ENCODE data around the genes AHNAK2 and MTA1.

DNA sequence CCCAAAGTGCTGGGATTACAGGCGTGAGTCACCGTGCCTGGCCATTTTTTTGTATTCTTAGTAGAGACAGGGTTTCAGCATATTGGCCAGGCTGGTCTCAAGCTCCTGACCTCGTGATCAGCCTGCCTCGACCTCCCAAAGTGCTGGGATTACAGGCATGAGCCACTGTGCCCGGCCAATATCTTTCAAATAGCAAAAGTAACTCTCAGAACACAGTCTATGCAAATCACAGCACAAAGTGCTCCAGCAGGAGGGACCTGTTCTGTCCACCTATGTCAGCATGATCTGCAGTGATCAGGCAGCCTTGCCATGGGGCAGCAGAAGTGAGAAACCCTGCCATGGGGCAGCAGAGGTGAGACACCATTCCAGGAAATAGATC lies 78.6 kb upstream of the EIF5 start:
- RRBS: no CpG with 5 or more reads among the region's 5 CpGs

DNA sequence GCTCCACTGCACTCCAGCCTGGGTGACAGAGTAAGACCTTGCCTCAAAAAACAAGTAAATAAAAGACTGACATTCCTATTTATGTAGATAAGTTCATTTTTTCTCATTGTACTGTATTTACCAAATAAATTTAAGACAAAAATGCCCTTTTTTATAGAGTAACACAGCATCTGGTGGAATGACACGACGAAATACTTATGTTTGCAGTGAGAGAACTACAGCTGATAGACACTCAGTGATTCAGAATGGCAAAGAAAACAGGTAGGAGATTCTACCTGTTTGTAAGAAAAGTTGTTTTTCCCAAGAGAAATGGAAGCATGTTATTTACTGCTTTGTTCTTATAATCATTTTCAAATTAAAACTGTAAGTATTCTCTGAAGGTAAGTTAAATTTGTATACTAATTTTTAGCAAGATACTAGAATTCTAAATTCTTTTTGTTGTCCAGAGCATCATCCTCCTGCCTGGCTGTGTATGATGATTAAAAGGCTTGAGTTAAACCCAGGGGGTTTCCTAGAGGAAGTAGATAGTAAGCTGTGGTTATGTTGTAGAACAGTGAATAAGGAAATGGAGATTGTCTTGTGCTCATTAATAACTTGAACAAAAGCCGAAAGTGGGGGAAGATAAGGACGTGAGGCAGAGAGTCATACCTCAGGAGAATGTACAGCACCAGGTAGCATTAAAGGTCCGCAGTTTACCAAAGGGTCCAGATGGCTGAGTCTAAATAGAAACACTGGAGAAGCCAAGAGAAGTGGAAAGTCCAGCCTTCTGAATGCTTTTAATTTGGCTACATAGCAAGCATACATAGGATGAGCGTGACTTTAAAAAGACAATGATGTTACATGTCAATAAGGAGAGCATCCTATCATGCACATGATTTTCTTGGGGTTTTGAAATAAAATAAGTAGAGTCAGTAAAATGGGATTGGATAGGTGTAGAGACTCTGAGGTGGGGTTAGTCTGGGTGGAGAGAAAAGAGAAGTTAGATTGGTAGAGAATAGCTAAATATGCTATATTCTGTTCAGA lies 42.1 kb downstream of the CKB start:
- RRBS: no CpG with 5 or more reads among the region's 6 CpGs

GRCh38 chr14:103503988-103504450 lies 18.6 kb downstream of the CKB start:
- RRBS: no CpG with 5 or more reads among the region's 1 CpG

DNA sequence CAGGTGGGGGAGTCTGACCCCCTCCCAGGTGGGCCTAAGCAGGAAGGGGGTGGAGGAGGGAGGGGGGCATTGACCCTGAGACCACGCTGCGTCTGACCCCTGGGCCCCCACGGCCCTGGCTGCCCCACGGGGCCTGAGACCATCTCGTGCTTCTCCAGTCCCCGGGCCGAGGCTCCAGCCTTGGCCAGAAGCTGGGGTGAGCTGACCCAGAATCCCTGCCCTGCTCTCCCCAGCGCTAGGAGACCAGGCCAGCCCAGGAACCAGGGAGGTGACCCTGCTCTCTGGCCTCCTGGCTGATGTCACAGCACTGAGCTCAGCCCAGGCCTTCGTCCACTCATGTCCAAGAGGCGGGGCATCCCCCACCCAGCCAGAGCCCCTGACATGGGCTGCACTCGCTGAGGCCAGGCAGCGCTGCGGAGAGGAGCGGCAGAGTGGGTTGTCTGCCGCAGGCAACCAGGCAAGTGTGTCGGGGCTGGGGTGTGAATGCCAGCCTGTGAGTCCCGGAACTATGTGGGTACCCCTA lies 6.2 kb downstream of the TRMT61A start:
- RRBS: no CpG with 5 or more reads among the region's 17 CpGs

DNA sequence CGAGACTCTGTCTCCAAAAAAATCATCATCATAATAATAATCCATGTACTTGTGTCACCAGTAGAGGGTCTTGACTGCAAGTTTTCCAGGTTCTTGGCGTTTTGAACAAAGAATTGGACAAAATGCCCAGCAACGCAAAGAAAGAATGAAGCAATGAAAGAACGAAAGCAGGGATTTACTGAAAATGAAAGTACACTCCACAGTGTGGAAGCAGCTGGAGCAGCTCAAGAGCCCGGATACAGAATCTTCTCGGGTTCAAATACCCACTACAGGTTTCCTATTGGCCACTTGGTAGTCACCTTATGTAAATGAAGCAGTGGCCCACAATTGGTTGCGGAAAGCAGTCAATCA lies 14.9 kb upstream of the PPP1R13B start:
- RRBS: no CpG with 5 or more reads among the region's 7 CpGs

- RRBS: 39% methylated on average over 9 of the region's 29 CpGs
Measured at GRCh38 chr14:103881191-103882112, 34.1 kb upstream of the PPP1R13B start.

- RRBS: 17% methylated on average over 8 of the region's 25 CpGs
Measured at GRCh38 chr14:104091150-104091910, 5.8 kb downstream of the ASPG start.

DNA sequence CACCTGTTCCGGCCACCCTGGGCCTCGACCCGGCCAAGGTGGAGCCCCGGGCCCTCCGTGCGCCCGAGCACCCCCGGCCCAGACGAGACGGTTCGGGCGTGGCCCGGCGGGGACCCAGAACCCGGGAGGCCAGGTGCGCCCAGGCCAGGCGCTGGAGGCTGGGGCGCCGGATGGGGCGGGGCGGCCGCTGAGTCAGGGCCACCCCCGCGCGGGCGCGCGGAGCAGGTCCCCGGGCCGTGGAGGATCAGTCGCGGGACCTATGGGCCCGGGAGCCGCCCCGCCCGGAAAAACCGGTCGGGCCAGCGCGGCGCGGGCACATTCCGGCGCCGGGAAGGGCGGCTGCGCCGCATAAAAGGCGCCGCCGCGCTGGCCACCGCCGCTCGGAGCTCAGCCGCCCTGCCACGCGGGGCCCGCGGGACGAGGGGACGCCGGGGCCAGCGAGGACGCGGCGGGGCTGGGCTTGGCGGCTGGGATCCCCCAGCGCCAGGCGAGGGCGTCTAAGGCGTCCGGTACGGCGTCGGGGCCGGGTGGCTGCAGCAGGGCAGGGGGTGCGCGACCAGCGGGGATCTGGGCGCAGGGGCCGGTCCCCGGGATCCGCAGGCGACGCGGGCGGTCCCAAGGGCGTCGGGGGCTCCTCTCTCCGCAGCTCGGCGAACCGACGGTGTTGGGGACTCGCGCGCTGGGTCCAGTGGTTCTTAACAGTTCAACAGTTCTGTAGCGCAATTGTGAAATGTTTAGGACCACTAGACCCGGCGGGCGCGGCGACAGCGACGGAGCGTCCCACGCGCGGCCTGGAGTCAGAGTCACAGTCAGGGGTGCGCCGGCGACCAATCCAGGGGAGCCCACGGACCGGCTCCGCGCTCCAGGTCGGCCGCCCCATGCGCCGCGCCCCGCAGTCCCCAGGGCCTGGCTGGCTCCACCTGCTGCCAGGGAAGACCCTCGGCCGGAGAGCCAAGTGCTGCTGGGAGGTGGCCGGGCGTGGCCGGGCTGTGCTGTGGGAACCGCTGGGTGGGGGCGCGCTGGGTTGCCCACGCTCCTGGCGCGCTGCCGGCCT lies 21.3 kb upstream of the KIF26A start:
- RRBS: 2% methylated on average over 74 of the region's 135 CpGs

GRCh38 chr14:104268056-104268426 lies 129.7 kb downstream of the KIF26A start:
- RRBS: no CpG with 5 or more reads among the region's 13 CpGs

- RRBS: 3% methylated on average over 15 of the region's 58 CpGs
Measured at GRCh38 chr14:104649775-104650819, 39.3 kb upstream of the INF2 start.

- RRBS: no CpG with 5 or more reads among the region's 19 CpGs
Measured at GRCh38 chr14:104658209-104658960, 31.0 kb upstream of the INF2 start.

DNA sequence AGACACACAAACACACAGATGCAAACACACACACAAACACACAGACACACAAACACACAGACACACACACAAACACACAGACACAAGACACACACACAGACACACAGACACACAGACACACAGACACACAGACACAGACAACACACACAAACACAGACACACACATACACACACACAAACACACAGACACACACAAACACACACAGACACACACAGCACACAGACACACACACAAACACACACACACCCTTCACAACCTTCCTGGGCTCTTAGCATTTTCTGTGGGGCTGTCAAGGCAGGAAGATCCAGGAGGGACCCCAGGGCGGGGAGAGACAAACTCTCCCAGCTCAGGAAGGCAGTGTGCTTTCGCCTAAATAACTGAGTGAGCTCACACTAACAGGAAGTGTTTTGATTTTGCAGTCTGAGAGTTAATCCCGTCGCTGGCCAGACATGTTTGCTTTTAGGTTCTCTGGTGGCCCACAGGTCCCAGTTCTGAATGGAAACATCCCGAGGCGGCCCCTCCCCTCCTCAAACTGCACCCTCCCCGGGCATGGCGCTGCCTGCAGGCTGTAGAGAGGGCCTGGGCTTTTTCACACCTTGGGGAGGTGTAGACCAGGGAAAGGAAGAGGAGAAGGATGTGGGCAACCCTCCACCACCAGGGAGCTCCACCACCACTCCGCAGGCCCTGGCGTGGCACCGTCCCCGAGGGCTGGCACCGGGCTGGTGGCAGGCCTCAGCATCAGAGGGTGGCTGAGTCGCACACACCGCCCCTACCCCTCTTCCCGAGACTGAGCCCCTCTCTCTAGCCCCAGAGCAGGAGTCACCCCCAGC lies 24.0 kb upstream of the INF2 start:
- RRBS: no CpG with 5 or more reads among the region's 16 CpGs

DNA sequence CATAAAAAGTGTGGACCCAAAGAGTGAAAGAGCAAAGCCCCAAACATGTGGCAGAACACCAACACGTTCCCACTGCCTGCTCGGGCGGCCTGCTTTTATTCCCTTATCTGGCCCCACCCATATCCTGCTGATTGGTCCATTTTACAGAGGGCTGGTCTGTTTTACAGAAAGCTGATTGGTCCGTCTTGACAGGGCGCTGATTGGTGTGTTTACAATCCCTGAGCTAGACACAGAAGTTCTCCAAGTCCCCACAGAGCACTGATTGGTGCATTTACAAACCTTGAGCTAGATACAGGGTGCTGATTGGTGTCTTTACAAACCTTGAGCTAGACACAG lies 2.2 kb upstream of the SIVA1 start:
- RRBS: no CpG with 5 or more reads among the region's 5 CpGs

DNA sequence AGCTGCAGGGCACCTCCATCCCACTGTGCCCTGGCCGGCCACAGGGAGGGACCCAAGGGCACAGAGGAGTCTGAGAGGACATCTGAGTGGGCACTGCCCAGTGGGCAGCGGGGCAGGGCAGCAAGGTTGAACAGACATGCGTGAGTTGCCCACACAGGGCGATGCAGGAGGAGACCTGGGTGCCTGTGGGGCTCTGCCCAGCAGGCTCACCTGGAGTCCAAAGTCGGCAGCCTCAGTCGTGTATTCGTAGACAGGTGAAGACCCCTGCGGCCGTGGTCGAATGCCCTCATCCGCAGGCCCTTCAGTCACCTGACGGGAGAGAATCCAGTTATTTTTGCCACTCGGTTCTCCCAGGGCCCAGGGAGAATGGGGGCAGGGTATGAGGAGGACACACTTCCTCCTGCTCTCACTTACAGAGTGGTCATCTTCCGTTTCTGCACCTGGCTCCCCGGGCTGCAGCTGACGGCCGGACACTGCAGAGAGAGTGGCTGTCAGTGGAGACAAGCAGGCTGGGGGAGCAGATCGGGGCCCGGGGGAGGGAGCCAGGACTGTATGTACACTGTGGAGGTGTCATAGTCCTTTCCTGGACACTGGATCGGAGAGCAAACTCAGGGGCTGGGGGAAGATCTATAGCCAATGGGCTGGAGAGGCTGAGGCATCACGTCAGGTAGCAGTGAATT lies 20.8 kb downstream of the AHNAK2 start:
- RRBS: 67% methylated on average over 3 of the region's 21 CpGs

GRCh38 chr14:104977720-104978917 lies at the start of gene AHNAK2:
AHNAK2 (minus strand) TSS chr14:104978374.
- RRBS: 2% methylated on average over 54 of the region's 130 CpGs

DNA sequence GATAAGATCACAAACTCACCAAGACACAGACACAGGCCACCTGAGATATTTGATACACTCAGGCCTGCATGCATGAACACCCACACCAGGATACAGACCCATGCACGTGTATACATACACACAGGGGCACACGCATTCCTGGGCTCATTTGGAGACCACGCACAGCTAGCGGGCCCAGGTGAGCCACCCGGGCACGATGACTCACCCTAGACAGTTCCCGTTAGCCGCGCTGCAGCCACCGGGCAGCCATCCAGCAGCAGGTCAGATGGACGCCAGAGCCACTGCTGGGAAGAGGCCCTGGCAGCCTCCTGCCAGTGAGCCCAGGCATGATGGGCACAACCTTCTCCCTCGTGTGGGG lies 1.9 kb upstream of the AHNAK2 start:
- RRBS: 38% methylated on average over 6 of the region's 12 CpGs

- RRBS: no CpG with 5 or more reads among the region's 33 CpGs
Measured at GRCh38 chr14:105011222-105011962, 9.5 kb downstream of the CDCA4 start.

- RRBS: 45% methylated on average over 9 of the region's 29 CpGs
Measured at GRCh38 chr14:105201703-105202538, 20.8 kb upstream of the NUDT14 start.

- RRBS: 42% methylated on average over 3 of the region's 14 CpGs
Measured at GRCh38 chr14:105390187-105390744, 8.1 kb upstream of the TEX22 start.

DNA sequence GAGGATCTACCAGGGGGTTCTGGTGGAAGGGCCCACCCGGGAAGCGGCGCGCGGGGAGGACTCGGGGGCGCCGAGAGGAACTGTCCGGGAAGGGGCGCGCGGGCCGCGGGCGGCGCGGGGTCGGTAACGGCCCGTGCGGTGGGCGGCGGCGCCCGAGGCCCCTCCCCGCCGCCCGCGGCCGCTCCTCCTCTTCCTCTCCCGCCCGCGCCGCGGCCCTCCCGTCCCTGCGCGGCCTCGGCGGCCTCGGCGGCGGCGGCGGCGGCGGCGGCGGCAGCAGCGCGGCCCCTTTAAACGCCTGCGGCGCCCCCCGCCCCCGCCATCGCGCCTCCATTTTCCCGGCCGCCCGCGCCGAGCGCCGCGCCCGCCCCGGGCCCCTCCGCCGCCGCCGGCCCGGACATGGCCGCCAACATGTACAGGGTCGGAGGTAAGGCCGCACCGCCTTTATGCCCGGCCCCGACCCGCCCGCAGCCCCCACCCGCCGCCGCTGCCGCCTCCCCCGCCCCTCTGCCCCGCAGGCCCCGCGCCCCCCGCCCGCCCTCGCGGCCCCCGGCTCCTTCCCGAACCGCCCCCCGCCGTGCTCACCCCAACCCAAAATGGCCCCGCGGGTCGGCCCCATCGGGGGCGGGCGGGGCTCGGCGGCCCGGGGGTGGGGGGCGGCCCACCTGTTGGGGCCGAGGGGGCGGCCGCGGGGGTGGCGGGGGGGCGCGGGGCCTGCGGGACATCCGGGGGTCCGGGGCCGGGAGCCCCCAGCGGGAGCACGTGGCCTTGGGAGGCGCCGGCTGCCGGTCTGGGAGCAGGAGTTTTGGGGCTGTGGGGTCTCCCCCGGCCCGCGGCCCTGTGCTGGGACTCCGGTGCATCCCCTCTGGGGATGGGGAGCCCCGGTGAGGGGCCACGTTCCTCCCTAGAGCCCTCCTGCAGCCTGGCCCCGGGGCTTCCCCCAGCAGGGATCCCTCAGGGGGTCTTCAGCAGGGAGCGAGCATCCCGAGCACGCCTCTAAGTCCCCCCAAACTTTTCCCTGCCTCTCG lies at the start of gene MTA1:
TSS of gene MTA1 (plus strand) at position 188 of the 1,025 bp plus-strand sequence.
- RRBS: 1% methylated on average over 42 of the region's 135 CpGs